ENCODE measurements around the genes AAMDC and THRSP.

- PRO-cap, 2 experiments: peak in 2 of 2 experiments; most common plus-strand start chr11:77821144 (in 2)
These were observed at the start of gene AAMDC for GRCh38 chr11:77821070-77821573. TSS of gene AAMDC (plus strand) at chr11:77821144.

DNA sequence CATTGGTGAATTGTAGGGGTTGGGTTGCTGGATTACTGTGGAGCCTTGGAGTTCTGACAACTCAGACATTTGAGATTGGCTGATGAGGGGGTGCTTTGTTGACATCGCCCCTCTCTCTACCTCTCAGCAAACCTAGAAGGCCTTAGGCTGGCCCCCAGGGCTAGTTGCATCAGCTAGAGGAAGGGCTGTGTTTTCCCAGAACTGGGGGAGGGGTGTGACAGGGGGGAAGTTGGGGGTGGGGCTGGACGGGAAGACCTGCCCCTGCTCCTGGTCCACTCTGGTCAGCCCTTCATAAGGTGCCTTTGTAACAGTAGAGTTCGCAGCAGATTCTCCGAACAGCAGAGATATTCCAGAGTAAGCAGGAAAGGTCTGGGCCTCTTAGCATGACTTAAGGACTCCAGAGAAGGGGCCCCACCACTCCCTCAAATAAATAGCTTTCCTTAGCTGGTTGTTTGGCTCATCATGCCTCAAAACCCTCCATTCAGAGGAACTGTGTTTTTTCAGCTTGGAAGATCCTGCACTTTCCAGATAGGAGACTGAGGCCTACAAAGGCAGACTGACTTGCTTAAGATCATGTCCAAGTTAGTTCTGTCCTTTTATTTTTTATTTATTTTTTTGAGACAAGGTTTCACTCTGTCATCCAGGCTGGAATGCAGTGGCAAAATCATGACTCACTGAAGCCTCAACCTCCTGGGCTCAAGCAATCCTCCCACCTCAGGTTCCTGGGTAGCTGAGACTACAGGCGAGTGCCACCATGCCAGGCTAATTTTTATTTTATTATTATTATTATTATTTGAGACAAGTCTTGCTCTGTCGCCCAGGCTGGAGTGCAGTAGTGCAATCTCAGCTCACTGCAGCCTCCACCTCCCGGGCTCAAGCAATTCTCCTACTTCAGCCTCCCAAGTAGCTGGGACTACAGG is 12.3 kb upstream of the THRSP start:
- PRO-cap, 2 experiments: peak in 1 of 2 experiments; most common plus-strand start position 292 of the sequence (in 1); most common minus-strand start position 279 of the sequence (in 1)

- PRO-cap, 2 experiments: peak in 2 of 2 experiments; most common plus-strand start chr11:78063861 (in 2); most common minus-strand start chr11:78063678 (in 1)
These were observed at the start of gene THRSP for GRCh38 chr11:78063464-78064147. TSS of gene THRSP (plus strand) at chr11:78063861.

- PRO-cap, 2 experiments: no peak in any of the 2 experiments
These were observed 24.3 kb upstream of the ALG8 start for GRCh38 chr11:78163752-78164179.

- PRO-cap, 2 experiments: no peak in any of the 2 experiments
These were observed 3.7 kb downstream of the USP35 start for GRCh38 chr11:78192381-78192886.

DNA sequence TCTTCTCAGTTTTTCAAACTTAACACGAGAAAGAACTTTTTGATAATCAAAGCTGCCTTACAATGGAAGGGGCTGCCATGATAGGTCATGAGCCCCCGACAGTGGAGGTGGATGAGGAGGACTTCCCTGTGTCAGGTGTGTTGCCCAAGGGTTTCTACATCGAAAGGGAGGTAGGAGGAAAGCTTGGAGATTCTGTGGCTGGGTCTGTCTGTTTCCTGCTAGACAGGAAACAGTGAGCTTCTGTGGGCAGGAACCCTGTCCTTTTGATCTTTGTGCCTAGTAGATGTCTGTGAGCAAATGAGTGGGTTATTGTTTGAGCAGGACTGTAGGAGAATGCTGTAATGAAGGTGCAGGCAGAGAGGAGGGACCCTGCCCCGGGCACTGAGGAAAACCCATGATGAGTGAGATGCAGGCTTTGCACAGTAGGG is 13.9 kb downstream of the USP35 start:
- PRO-cap, 2 experiments: no peak in any of the 2 experiments

GRCh38 chr11:78208699-78208985 is 19.9 kb downstream of the USP35 start:
- PRO-cap, 2 experiments: no peak in any of the 2 experiments

- PRO-cap, 2 experiments: no peak in any of the 2 experiments
These were observed 21.1 kb downstream of the USP35 start for GRCh38 chr11:78209397-78210557.

- PRO-cap, 2 experiments: no peak in any of the 2 experiments
These were observed 27.2 kb downstream of the USP35 start for GRCh38 chr11:78215853-78216471.

DNA sequence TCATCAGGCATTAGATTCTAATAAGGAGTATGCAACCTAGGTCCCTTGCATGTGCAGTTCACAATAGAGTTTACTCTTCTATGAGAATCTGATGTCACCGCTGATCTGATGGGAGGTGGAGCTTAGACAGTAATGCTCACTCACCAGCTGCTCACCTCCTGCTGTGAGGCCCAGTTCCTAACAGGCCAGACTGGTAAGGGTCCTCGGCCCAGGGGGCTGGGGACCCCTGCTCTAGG is 107.2 kb downstream of the USP35 start:
- PRO-cap, 2 experiments: no peak in any of the 2 experiments

GRCh38 chr11:78469928-78470297 is 52.3 kb upstream of the GAB2 start:
- PRO-cap, 2 experiments: no peak in any of the 2 experiments

- PRO-cap, 2 experiments: no peak in any of the 2 experiments
These were observed 109.1 kb upstream of the NARS2 start for GRCh38 chr11:78683727-78684175.

DNA sequence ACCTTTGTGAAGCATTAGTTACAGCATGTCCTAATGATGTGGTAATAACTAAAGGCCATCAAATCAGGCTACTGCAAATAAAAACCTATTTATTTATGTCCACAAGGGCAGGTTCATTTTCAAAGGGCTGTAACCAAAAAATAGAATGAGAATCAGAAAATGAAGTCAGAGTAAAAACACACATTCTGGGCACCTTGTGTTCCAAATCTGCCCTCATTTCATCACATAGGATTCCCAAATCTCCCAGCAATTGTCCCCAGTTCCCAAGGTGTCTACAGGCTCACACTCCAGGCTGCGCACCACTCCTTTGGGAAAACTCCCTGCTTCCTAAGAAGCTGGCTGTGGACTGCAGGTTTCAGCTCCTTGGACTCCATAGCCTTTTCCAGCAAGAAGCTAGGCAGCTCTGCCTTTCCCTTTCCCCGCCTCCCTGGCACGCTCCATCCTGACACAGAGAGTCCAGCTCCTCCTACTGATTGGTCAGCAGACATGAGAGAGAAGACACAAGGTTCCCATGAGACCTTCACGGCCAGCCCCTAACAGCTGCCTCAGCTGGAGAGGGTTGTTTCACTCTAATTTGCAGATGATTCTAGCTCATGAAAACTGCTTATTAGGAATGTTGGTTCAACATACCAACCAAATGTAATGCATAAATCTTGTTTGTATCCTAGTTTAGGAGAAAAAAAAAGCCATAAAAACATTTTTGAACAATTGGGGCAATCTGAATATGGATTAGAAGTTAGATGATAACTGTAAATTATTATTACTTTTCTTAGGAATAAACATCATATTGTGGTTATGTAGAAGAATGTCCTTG is 27.6 kb downstream of the TENM4 start:
- PRO-cap, 2 experiments: no peak in any of the 2 experiments

DNA sequence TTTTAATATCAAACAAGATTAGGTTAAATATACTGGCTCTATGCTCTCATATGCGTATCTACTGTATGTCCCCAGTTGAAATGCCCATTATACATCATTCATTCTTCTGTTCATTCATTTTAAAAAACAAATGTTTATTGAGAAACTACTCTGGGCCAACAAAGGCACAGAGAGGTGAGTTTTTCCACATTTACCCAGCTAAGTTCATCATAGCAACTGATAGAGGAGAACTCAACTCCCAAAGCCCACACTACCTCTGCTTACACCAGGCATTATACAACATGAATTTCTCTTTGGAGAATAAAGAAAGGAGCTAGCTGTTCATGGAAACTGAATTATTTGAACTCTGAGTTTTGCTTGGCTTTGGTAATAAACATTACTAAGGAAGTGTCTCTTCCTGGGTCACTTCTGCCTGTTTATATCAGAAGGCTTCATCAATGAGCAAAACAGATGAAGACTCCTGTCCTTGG is 214.9 kb upstream of the TENM4 start:
- PRO-cap, 2 experiments: no peak in any of the 2 experiments

DNA sequence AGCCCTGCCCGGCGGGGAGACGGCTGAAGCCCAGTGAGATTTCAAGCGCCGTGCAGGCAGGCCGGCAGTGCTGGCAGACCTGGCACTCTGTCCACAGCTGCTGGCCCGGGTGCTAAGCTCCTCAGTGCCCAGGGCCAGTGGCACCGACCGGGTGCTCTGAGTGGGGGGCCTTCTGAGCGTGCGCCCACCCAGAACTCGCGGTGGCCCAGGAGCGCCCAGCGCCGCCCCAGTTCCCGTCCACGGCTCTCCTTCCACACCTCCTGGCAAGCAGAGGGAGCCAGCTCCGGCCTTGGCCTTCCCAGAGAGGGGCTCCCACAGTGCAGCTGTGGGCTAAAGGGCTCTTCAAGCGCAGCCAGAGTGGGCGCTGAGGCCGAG is 989.0 kb downstream of the FAM181B start:
- PRO-cap, 2 experiments: no peak in any of the 2 experiments

DNA sequence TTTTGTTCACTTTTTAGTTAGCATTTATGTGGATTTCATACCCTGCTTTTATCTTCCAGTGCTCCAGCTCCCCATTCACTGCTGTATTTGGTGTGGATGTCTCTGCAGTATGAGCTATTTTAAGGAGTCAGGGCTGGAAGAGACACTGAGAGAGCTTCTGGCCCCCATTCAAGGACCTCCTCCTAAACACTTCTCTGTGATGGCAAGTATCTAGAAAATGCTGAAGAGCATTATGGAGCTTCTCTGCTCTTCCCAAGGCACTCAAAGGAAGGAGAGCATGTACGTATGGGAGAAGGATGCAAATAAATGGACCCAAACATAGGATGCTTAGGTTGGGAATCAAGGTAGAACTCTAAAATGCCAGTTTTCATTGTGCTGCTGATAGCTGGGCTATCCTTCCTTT is 79.4 kb downstream of the RAB30 start:
- PRO-cap, 2 experiments: no peak in any of the 2 experiments

DNA sequence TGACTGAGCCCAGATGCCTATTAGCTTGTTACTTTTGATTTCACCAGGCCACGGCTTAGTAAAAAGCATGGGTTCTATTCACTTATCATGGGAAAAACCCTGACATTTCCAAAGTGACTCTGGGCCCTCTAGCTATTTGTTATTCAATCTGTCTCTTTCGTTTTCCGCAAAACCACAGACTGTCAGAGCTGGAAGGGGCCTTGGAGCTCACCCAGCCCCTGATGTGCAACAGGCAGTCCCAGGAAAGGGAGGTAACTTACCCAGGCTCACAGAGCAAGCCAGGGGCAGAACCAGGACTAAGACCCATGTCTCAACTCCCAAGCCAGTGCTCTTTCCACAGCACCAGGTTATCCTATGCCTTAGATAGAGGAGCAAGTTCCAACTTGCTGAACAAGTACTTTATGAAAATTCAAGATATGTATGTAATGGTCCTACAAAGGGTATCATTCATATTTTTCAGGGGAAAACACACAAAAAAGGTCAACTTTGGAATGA is 75.6 kb downstream of the RAB30 start:
- PRO-cap, 2 experiments: no peak in any of the 2 experiments

GRCh38 chr11:83044967-83045331 is 26.7 kb downstream of the RAB30 start:
- PRO-cap, 2 experiments: no peak in any of the 2 experiments

GRCh38 chr11:83061909-83062464 is 9.7 kb downstream of the RAB30 start:
- PRO-cap, 2 experiments: no peak in any of the 2 experiments

DNA sequence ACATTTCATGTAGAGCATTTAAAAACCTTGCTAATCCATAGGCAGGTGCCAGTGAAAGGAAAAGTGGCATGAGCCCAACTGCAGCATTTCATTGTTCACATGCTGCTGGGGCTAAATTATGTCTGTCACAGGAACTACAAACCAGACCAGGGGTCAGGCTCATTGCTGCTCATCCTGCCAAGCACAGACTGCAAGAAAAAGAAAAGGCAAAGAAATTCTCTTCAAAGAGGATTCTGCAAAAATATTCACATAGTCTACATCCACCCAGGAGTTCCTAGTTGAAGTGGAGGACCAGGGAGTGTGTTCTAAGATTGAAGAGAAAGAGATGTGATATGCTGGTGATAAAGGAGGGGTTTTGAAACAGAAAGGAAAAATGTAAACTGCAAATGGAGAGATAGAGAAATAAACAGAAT is 2.0 kb downstream of the RAB30 start:
- PRO-cap, 2 experiments: no peak in any of the 2 experiments